Measurements from ENCODE around the genes TOP3A and EVPLL.

- PRO-cap: bidirectional peak, plus-strand start at chr17:17840307, minus-strand start at chr17:17840145
- RAMPAGE, long total RNA: no peak
Observed at GRCh38 chr17:17839769-17840236, 3.0 kb upstream of the SREBF1 start.

- PRO-cap: no peak
- RAMPAGE, long total RNA: no peak
Observed at GRCh38 chr17:17869320-17869686, 32.5 kb upstream of the SREBF1 start.

- PRO-cap: no peak
- RAMPAGE, long total RNA: no peak
Observed at GRCh38 chr17:17983376-17983955, 10.8 kb downstream of the DRC3 start.

DNA sequence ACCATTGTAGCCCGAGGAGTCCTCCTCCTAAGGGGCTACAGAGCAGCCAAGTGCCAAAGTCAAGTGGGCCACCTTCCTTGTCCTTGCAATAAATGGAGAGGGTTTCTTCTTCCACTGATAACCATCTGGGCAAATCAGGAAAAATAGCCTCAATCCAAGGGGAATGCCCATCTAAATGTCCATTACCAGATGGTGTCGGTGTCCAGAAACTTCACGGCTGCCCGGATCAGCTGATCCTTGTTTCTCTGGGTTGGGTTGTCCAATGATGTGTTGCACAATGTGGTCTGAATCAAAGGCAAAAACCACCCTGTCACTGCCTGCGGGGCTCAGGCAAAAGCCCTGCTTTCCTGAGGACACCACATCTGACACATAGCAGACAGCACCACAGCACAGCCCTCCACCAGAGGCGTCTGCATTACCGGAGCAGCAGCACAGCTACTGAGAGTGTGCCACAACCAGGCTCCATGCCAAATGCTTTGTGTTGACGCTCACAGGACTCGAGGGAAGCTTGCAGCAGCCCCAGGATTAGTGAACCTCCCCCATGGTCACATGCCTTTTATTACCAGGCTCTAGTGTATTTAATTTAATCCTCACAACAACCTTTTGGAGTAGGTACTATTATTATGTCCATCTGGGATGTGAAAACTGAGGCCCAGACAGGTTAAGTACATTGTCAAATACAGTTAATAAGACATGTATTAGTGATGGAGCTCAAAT lies 12.7 kb downstream of the ATPAF2 start:
- PRO-cap: no peak
- RAMPAGE, long total RNA: no peak

GRCh38 chr17:18031953-18032529 lies 6.9 kb downstream of the ATPAF2 start:
- PRO-cap: no peak
- RAMPAGE, long total RNA: no peak

DNA sequence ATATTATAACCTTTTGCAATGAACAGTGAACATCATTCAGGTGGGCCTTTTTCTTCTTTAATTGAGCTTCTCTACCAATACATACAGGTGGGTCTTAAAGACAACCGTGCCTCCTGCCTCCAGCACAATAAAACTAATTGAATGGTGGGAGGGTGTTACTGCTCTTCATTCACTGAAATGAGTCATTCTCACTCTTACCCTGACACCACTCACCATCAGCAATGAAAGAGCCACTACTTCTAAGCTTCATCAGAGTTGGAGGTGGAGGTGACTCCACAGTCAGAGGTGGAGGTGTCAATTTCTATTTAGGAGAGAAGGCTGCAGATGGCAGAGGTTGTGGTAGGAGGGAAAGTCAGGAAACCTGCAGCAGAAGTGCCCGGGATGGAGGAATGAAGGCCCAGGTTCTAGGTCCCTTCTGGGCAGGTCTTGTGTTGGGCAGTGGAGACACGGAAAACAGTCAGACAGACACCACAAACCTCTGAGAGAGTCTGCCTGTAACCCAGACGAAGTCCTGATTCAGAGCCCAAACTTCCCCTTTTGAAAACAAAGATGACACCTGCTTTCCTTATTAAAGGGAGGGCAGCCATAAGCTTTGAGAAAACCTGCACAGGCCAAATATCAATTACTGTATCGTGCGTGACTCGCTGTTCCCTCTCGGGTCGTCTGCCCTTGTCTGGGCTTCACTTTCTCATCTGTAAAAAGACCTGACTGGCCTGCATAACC lies 756 bp downstream of the ATPAF2 start:
- PRO-cap: no peak
- RAMPAGE, long total RNA: no peak

DNA sequence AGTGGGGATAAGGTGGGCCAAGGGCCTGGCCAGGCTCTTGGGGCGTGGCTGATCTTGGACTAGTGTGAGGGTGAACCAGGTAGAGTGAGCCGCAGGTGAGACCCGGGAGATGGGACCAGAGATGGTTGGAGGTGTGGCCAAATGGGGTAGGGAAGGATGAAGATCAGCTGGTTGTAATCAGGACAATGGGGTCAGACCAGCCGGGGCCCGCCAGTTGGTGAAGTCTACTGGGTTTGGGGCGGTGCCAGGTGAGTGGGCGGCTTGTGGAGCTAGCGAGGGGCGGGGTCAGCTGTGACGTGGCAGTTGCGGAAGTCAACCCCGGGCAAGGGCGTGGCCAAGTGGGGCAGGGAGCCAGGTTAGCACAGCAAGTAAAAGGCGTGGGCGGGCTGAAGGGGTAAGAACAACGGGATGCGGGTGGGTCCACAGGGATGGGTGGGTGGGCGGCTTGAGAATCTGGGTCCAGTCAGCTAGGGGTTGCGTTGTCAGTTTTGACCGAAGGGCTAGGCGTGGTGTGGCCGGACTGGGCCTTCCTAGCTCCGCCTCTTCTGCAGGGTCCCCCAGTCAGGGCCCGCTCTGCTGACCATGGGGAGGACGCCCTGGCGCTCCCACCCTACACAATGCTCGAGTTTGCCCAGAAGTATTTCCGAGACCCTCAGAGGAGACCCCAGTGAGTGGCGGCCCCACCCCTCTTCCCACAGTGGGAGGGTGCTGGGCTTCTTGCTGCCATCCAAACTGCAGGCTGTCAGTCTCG lies 25.5 kb upstream of the ALKBH5 start:
- PRO-cap: bidirectional peak, plus-strand start at position 337 of the sequence, minus-strand start at position 226 of the sequence
- RAMPAGE, long total RNA: no peak

DNA sequence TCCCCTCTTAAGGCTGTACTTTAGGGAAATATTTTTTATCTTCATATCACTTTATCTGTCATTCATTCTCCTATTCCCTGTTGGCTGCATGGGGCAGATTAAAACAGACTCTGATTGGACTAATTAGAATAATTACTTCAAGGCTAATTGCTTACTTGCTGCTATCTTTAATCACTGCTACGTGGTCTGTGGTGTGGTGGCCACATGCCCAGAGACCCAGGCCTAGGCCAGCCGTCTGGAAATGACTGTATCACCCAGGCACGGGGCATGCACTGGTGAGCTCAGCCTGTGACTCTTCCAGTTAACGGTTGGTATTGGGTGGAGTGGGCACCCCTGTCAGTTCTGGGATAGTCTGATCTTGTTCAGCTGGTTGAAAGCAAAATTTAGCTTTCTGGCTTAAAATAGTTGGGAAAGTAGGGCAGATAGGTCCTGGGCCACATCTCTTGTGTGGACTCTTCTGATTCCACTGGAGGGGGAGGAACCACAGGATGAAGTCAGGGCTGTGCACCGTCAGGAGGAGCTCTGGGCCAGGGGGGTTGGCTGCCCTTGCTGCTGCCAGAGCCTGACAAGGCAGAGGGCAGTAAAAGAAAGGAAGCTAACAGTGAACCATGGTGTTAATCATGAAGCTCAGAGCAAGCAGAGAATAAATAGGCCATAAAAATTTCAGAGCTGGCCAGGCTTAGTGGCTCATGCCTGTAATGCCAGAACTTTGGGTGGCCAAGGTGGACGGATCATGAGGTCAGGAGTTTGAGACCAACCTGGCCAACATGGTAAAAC lies 4.7 kb downstream of the ALKBH5 start:
- PRO-cap: no peak
- RAMPAGE, long total RNA: no peak

DNA sequence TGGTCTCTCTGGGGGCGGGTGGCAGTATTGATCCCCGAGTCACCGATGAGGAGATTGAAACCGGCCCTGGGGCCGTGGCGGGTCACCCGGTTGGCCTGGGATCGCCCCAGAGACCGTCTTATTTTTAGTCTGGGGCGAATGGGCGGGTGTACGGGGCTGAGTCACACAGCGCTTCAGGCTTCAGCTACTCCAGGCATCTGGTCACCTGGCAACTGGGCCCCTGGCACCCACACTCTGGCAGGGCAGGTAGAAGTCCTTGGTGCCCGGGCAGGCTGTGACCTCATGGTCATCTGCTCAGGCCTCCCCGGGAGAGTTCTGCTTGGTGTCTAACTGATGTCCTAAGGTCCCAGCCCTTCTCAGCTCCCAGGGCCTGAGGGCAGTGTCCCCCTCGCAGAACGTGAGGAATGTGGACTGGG lies 752 bp downstream of the MIEF2 start:
- PRO-cap: no peak
- RAMPAGE, long total RNA: no peak

DNA sequence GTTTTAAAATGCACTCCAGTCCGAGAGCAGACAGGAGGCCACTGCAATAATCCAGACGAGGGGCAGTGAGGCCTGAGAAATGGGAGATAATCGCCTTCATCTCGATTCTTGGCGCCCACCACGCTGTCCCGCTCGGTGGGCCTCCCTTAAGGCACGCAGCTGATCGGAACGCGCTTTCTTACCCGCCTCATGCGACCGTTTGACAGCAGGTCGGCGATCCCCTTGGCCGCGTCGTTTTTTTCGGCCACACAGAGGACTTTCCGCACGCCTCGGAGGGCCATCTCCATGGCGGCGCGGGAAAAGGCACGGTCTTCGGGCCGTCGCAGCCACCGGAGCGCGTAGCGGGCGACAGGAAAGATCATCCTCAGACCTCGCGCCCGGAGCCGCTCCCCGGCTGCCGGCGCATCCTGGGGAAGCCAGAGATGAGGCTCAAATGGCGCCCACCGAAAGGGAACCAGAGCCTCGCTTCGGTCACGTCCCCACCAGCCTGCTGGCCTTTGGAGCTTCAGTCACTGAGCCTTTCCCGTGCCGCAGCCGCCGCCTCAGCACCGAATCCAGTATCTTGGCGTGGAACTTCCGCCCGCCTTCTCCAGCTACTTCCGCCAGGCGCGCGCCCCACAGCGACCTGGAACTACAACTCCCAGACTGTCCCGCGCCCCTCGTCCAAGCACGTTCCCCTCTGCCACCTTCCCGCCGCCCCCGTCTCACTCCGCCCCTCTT lies at the start of gene TOP3A:
TSS of gene TOP3A (minus strand) at position 578 of the 720 bp plus-strand sequence.
- PRO-cap: bidirectional peak, plus-strand start outside the sequence, minus-strand start at position 547 of the sequence
- RAMPAGE, long total RNA: no peak

GRCh38 chr17:18324562-18325296 lies 9.6 kb downstream of the SMCR8 start:
- PRO-cap: no peak
- RAMPAGE, long total RNA: no peak

DNA sequence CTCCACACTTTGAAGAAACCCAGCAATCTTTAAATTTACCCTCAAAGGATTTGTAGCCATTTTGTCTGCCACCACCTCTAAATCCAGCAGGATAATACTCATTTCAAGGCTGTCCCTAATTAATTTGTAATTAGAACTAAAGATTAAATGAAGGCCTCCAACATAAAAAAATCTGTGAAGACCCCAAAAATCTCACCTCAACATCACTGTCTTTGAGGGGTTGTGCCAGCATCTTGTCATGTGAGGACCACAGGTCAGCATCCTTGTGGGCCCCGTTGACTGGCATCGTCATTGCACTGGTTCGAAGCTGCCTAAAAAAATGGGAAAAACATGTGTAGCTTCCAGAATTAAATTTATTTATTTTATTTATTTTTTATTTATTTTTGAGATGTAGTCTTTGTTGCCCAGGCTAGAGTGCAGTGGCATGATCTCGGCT lies 7.6 kb downstream of the SHMT1 start:
- PRO-cap: no peak
- RAMPAGE, long total RNA: no peak

- PRO-cap: unidirectional peak, plus-strand start at chr17:18362945
- RAMPAGE, long total RNA: no peak
Observed at GRCh38 chr17:18362399-18363094, 803 bp downstream of the SHMT1 start.

- PRO-cap: no peak
- RAMPAGE, long total RNA: no peak
Observed at GRCh38 chr17:18377446-18378011, at the start of gene EVPLL. Gene EVPLL (plus strand): TSS chr17:18377778.

DNA sequence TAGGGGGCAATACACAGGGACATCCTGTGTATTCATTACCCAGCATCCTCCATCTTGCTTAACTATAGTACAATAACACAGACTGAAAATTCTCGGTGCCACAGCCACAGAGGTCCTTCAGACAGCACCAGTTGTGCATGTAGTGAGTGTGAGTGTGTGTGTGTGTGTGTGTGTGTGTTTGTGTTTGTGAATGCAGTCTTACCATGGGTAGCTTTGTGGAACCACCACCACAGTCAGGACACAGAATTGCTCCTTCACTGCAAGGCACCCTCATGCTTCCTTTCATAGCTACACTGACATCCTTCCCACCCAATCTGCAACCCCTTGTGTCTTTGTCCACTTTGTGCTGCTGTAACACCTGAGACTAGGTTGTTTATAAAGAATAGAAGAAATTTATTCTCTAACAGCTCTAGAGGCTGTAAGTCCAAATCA lies 25.3 kb upstream of the SLC5A10 start:
- PRO-cap: no peak
- RAMPAGE, long total RNA: no peak

GRCh38 chr17:19248079-19248478 lies 10.9 kb downstream of the EPN2 start:
- PRO-cap: no peak
- RAMPAGE, long total RNA: no peak

- PRO-cap: no peak
- RAMPAGE, long total RNA: no peak
Observed at GRCh38 chr17:19263934-19264080, 26.6 kb downstream of the EPN2 start.

DNA sequence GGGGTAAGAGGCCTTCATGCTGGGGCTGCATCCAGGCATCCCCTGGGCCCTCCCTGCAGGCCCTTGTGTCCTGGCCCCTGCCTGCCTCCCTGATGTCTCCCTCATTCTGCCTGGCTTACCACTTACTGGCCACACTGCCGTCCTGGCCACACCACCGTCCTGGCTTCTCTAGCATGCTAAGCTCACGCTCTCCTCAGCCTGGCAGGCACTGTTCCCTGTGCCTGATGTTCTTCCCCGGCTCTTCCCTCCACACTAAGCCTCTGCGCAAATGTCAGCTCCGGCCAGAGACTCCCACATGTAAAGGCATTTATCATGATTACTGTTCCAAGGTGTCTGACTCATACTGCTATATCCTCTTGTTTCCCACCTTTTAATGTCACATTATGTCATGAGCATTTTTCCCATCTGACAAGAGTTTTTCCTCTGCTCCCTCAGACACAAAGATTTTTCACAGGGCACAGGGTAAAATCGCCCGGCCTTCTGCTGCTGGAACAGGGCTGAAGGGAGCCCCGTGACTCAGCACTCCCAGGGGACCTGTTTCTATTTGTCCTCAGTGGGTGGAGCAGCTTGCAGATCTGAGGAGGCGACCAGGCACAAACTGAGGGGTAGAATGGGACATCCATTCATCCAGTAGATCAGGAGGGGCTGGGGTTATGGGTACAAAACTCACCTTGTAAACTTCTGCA lies 15.8 kb downstream of the B9D1 start:
- PRO-cap: no peak
- RAMPAGE, long total RNA: no peak

- PRO-cap: no peak
- RAMPAGE, long total RNA: no peak
Observed at GRCh38 chr17:19364670-19365530, 2.4 kb upstream of the B9D1 start.

DNA sequence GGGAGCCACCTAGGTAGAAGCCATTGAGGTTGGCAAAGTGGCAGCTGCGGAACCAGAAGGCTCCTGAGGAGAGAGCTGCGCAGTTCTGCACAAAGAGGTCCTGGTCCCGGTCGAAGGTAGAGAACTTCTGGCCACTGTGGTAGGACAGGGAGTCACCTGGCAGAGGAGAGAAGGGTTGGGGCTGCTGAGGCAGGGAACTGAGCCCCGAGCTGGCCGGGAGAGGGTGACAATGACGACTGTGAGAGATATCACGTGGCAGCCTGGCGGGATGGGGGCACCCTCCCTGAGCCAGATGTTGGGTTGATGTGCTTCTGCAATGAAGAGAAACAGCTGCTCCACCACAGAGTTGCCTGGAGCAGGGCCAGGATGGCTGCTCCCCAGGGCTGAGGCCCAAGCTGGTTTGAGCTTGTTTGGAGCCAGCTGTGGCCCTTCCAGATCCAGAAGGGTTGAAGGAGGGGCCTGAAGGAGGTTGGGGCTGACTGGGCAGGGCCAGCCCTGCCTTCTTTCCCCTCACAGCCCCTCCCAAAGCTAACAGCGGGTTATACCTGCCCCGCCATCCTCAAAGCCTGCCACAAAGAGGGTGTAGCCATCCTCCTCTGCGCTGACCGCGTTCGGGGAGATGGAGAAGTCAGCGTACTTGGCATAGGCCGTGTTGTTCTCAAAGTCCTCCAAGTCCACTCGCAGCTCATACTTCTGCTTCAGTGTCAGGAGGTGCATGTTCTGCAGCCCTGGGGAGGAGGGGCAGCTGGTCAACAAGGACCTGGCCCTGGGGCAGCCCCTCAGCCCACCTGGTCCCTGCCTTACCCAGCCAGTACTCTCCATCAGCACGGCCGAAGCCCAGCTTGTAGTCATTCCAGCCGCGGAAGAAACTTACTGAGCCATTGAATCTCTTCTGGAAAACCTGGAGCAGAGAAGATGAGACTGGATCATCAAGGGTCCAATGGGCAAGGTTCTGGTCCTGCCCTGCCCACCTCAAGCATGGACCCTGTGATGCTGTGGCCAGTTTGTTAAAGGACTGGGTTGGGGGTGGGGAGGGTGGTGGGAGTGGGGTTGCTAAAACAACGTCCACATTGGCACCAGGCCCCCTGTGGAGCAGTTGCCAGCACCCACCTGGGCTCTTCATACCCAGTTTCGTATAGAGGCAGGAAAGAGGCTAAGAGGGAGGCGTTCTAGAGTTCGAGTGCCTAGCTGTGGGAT lies 2.0 kb downstream of the MFAP4 start:
- PRO-cap: no peak
- RAMPAGE, long total RNA: no peak